Skin of body (tissue), 2 donors: ENCODE results near the gene MELK.

- RAMPAGE, long total RNA, result no peak
These were observed 61.0 kb upstream of the GNE start for GRCh38 chr9:36319300-36319652.

DNA sequence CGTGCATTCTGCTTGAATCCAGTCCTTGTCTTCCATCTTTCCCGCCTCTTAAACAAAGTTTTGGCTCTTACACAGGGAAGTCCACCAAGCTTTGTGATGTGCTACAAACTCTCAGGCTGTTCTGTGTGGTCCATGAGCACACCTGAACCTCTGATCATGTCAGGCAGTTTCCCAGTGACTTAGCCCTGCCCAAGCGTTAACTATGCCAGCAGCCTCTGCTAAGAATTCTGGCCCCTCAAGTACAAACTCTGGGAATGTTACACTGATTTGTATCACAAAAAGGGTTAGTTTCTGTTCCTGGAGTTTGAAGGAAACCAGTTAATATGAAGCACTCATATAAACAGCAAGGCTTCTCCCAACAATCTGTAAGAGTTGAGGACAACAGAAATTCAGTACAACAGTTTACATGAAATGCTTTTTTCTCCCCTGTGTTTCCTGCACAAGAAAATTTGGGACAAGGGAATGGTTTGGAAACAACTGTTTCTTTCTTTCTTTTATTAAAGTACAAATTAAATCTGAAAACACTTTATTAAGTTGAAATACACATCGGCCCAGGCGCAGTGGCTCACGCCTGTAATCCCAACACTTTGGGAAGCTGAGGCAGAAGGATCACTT is 46.0 kb upstream of the RNF38 start:
- RAMPAGE, long total RNA, result no peak

DNA sequence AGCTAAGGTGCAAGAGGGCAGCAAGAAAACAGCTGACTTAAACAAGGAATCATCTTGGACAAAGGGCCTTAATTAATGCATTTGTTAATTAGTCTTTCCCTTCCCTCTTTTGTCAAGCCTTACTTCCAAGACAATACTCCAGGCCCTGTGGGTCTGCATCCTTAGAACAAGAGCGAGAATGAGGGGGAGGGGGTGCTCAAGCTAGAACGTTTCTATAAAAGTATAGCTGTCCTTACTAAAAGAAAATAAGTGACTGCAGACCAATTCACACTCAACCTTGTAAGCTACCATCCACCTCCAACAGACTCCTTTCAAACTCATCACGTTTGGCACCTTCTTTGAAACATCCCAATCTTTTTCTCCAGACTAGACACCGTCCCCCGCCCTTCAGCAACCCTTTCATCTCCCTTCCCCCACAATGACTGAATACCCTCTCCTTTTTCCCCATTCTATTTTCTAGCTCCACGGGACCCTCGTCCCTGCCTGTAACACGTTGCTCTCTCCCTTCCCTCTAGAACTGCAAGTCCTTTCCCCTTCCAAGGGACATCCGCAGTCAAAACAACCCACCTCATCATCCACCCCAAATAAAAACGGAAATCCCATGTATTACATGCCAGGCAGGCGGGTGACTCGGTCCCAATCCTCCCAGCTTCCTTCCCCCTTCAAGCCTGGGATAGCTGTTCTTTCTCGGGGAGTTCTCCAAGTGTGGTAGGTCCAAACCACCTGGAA is 85.8 kb upstream of the RNF38 start:
- RAMPAGE, long total RNA, result no peak

- RAMPAGE, long total RNA, result no peak
These were observed at the start of gene MELK for GRCh38 chr9:36572621-36573454. TSS of gene MELK (plus strand) at chr9:36572895.

DNA sequence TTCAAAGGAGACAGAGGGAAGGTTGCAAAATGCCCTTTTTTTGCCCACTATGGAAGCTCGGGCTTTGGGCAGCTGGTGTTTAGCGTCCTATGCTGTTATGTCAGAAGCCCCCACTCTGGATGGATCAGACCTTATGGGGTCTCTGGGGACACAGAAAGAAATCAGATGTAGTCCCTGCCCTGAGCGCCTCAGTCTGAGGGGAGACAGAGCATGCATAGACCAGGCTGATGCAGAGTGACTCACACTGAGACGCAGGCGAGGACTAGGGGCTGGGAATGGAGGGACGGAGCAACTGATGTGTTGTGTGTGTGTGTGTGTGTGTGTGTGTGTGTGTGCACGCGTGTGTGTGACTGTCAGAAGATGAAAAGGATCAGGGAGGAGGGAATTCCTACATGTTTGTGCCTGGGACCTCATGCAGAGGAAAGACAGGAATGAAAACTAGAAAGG is 229.8 kb downstream of the MELK start:
- RAMPAGE, long total RNA, result no peak

- RAMPAGE, long total RNA, result no peak
These were observed 183.2 kb downstream of the PAX5 start for GRCh38 chr9:36850957-36851156.

DNA sequence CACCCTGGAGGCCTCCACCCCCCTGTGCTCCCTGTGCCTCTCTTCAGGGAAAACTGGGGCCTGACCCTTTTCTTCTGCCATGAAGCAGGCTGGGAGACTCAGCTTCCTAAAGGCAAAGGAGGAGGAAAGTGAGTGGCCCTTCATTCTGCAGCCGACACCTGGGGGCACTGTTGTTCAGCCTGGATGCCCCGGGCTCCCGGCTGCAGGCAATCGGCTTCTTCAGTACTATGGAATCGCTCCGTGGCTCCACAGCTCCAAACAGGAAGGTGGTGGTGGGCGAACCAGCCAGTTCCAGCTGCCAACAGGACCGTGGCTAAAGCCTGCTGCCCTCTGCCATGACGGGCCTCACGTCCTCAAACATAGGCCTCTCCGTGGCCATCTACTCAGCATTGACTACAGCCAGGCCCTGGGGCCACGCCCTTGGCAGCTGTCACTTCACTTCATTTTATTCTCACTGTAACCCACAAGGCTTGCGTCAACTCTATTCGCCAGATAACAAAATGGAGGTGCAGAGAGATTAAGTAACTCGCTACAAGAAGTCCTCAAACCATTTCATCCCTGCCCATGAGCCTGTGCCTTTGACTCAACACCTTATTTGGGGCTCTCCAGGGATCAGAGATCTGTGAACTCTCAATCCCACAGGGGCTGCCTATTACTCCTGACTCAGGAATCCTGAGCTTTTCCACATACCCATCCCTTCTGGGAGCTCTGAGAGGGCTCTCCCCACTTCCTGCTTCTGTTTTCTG is 38.0 kb downstream of the PAX5 start:
- RAMPAGE, long total RNA, result no peak

DNA sequence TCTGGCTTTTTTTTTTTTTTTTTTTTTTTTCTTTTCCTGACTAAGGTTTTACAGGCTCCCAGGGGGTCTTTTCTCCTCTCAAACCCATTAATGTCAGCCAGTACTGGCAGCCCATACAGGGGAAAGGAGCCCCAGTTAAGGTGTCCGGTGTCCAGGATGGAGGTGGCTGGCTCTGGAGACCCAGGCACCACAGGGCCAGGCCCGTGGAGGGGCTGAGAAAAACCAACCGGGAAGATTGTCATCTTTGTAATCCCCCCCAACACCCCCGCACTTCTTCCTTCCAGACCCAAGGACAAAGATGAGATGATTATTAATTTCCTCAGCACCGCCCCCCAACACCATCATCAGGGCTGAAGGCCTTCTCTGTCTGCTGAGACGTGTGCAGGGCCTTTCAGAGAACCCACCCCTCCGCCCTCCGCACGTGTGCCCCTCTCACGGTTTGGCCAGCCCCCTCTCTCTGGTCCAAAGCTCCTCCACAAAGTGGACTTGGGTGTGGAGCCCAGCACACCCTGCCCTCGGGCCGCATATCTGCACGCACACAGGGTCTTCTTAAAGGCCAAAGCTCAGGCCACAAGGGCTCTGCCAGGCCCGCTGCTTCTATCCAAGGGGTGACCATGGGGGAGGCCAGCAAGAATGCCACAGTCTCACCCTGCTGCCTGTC is 32.1 kb downstream of the PAX5 start:
- RAMPAGE, long total RNA, result no peak

GRCh38 chr9:37107672-37108054 is 12.7 kb upstream of the ZCCHC7 start:
- RAMPAGE, long total RNA, result no peak

GRCh38 chr9:37293611-37293999 is 128.9 kb upstream of the GRHPR start:
- RAMPAGE, long total RNA, result no peak

DNA sequence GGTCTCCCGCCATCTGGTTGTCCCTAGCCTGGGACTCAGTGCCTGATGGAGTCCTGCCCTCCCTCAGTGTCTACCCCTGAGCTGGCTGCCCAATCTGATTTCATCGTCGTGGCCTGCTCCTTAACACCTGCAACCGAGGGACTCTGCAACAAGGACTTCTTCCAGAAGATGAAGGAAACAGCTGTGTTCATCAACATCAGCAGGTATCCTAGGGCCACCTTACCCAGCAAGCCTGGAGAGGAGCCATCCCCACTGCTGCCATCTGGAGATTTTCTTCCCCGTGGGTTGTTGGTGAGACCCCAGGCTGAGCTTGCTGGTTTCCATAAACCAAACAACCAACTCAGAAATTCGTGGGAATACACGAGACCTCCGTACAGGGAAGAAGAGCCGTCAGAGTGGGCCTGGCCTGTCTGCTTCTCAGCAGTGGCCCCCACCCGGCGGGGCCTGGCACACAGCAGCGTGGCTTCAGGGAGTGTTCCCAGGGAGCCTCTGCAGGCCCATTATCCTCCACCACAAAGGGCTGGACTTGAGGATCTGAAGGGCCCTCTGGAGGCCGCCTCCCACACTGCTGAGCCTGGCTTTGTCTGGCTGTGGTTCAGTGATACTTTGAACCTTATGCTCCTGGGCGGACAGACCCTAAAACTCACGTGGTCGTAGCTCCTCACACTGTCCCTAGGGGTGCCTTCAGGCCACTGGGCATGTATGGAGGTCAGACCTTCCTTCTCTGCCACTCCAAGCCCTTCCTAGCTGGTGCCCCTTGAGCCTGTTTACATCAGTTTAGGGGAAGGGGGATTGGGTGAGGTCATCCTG is 8.2 kb downstream of the GRHPR start:
- RAMPAGE, long total RNA, result no peak

DNA sequence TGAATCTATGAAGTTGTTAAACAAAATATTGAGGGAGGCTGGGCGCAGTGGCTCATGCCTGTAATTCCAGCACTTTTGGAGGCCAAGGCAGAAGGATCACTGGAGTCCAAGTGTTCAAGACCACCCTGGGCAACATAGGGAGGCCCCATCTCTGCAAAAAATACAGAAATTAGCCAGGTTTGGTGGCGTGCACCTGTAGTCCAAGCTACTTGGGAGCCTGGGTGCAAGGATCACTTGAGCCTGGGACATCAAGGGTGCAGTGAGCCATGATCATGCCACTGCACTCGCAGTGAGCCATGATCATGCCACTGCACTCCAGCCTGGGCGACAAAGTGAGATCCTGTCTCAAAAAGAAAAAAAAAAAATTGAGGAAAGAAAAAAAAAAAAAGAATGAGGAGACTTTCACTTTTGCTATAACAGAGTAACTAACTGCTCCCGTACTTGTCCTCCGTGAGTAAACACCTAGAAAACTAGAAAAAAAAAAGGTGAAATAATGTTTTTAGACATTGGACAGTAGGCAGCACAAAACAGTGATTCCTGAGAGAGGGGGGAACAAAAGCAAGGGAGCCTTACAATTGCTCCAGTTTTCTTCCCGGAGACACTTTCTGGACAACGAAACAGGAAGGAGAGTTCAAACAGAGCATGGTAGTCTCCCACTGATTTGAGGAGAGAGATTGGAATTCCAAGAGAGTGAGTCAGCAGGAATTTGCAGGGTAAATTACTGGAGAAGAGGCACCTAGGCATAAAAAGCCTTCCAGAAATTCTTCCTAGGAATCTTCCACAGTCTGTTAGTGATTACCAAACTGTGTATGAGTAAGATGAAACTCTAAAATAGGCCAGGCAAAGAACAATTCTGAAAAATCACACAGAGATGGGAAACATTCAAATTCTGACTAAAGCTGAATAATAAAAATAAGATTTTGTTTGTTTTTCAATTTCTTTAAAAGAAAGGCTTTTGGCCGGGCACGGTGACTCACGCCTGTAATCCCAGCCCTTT is 6.9 kb upstream of the ZBTB5 start:
- RAMPAGE, long total RNA, result no peak

DNA sequence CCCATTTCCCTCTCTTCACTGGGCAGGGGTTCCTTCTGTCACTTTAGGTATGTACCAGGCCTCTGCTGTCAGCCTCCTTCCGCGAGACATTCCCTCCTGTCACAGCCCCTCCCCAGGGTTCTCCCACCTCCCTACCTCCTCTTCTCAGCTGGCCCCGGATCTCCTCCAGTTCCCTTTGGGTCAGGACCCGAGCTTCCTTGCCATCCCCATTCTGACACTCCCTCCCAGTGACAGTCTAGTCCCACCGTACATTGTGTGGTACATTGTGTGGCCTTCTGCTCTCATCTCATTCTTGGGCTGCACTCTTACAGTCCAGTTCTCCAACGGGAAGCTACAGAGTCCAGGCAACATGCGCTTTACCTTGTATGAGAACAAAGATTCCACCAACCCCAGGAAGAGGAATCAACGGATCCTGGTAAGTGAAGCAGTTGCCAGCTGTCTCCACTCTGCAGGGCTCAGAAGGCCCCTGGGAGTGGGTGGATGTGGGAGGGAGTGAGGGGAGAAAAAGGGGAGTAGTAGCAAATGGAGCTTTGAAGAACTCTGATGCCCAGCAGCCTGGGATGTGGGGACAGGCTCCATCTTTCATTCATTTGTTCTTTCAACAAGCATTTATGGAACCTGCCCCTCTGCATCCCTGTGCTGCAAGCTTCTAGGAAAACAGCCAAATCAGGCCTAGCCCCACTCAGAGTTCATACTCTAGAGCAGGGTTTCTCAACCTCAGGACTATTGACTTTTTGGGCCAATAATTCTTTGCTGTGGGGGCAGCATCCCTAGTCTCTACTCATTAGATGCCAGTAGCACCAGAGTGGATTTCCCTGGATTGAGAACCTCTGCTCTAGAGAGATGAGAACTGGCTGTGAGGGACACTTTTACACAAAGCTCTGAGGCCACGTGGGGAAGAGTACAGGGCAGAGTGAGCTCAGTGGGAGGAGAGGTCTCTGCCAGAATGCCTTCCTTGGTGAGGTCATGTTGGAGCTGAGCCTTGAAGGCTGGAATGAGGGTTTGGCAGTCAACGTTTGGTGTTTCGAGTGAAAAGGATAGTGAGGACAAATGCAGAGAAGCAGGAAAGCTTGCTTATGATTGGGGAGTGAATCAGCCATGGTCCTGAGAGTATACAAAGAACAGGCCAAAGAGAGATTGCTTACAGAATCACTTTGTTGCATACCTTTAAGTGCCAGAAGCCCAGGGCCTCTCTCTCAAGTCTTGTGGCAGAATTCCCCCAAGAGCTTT is 1.1 kb downstream of the POLR1E start:
- RAMPAGE, long total RNA, result no peak

DNA sequence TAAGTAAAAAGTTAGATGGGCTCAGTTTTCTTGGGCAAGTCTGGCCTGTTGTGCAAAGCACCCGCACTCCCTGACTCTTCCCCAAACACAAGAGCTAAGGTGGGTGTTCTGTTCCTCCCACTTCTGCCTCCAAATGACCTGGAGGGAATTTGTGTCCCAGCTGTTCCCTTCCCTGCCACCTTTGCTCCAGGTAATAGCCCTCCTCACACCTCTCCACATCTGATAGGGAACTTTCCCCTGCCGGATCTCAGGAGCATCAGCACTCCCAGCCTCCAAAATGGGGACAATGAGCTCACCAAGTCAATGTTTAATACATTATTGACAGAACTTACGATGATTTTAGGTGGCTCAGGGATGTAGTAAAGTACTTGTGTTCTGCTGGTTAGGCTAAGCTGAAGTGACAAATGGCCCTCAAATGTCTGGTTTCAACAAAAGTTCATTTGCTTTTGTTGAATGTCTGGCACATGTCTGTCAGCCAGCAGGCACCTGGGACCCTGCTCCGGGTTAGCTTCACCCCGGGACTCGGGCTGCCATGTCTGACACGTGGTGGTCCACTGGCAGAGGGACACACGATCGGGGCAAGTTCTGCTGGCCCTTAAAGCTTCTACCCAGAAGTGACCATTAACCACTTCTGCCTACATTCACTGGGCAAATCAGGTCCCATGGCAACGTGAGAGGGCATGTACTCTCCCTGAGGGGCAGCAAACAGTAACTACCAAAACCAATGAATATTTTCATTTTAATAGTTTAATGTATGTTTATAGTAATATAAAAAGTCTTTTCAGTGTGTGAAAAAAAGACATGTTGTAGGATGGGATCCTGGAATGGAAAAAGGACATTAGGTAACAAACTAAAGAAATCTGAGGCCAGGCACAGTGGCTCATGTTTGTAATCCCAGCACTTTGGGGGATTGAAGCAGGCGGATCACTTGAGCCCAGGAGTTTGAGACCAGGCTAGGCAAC is 23.7 kb downstream of the POLR1E start:
- RAMPAGE, long total RNA, result no peak

DNA sequence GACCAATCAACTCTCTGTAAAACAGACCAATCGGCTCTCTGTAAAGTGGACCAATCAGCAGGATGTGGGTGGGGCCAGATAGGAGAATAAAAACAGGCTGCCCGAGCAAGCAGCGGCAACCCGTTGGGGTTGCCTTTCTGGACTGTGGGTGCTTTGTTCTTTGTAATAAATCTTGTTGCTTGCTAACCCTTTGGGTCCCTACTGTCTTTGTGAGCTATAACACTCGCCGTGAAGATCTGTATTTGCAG is 894 bp upstream of the TRMT10B start:
- RAMPAGE, long total RNA, result no peak

GRCh38 chr9:37911123-37911737 is 7.3 kb upstream of the SLC25A51 start:
- RAMPAGE, long total RNA, result no peak

DNA sequence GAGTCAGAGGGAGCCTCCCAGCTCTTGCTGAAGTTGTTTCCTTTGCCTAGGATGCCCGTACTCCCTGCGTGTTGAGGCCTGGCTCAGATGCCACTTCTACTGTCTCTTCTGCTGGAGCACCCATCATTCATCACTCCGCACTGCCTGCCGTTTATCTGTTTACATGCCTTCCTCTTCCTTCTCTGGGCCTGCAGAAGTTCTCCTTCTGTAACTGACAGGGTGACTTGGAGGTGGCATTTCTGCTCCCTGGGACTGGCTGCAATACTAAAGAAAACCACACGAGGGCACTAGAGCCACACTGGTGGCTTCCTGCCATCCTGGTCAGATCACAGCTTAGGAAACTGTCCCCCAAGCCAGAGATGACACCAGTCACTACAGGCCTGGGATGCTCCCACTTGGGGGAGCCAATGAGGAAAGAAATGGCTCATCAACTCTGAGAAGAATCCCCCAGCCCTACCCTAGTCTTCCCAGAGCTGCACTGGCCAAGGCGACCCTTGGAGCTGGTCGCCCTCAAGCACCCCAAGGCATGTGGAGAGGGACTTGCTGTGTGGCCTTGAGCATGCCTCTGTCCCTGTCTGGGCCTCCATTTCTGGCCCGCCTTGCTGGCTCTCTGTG is 9.7 kb upstream of the SLC25A51 start:
- RAMPAGE, long total RNA, result no peak

- RAMPAGE, long total RNA, result no peak
These were observed 30.4 kb downstream of the SHB start for GRCh38 chr9:38038399-38039260.

DNA sequence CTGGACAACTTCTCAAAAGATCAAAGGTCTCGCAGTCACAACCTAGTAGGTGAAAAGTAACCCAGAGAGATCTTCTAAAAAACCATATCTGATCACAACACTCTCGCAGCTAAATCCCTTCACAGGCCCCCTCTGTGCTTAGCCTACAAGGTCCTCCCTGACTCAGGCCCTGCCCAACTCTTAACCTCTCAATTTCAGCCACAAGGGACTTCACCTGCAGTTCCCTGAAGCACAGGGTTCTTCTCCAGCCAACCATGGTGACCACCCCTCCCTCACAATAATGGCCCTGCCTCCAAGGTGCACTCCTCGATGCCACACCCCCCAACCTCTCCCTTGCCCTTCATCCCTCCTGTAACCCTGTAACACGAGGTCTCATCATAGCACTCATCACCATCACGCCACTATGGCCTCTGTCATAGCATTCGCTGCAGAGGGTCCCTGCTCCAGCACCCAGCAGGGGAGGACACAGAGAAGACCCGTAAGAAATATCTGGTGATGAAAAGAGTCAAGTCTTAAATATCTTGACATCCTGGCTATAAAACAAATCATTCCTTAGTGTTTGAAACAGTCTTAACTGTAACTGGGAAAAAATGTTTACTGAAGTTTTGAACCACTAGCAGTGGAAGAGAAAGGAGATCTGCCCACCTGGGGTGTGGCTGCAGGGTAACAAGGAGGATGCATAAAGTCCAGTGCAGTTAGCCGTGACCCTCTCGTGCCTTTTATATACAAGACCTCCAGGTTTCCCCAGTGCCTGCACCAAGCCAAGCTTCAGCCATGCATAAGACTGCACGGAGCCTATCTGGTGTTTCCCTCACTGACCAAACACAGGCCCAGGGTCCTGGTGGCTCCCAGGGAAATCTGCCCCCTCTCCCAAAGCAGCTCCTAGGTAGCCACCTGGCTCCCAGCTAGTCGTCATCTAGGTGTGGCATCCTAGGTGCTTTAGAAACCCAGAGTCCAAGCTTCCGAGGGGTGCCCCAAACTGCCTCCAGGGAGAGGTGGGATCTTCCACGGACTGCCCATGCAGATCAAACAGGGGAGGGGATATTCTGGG is 3.1 kb downstream of the SHB start:
- RAMPAGE, long total RNA, result no peak

DNA sequence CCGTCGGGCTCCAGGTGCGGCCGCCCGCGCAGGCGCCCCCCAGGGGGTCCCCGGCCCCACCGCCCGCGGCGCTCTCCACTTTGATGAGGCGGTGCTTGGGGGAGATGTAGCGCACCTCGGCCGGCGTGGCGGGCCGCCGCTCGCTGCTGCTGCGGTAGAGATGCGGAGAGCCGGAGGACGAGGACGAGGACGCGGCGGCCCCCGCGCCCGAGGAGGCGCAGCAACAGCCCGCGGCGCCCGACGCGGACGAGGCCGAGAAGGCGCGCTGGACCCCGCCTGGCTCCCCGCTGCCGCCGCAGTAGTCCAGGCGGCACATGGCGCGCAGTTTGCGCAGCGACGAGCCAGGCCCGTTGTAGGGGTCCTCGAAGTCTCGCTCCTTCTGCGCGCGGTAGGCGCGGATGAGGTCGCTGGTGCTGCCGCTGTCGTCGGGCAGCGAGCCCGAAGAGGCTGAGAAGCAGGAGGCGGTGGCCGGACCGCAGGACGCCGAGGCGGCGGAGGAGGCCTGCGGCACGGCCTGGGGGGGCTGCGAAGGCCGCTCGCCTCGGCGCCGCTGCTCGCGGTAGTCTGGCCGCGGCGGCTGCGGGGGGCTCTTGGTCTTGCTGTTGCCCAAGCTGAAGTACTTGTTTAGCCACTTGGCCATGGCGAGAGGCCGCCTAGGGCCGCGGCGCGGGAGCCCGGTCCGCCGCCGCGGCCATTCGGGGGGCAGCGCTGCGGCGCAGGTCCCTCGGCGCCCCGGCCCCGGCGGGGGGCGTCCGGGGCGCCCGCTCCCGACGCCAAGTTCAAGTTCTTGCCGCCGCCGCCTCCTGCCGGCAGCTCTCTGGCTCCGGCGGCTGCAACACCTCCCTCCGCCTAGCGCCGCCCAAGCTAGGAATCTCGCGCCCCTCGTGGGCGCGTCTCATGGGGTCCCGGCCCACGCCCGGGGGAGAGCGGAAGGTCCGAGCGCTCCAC is 747 bp downstream of the SHB start:
- RAMPAGE, long total RNA, result no peak